AG09309 (cell line): ENCODE results near the genes CYP1A2, ULK3, PPCDC, COMMD4 and NRG4.

GRCh38 chr15:74748795-74749277 lies at the start of gene CYP1A2:
TSS of gene CYP1A2 (plus strand) at chr15:74748845.
- RRBS, result no CpG with 5 or more reads among the region's 5 CpGs

DNA sequence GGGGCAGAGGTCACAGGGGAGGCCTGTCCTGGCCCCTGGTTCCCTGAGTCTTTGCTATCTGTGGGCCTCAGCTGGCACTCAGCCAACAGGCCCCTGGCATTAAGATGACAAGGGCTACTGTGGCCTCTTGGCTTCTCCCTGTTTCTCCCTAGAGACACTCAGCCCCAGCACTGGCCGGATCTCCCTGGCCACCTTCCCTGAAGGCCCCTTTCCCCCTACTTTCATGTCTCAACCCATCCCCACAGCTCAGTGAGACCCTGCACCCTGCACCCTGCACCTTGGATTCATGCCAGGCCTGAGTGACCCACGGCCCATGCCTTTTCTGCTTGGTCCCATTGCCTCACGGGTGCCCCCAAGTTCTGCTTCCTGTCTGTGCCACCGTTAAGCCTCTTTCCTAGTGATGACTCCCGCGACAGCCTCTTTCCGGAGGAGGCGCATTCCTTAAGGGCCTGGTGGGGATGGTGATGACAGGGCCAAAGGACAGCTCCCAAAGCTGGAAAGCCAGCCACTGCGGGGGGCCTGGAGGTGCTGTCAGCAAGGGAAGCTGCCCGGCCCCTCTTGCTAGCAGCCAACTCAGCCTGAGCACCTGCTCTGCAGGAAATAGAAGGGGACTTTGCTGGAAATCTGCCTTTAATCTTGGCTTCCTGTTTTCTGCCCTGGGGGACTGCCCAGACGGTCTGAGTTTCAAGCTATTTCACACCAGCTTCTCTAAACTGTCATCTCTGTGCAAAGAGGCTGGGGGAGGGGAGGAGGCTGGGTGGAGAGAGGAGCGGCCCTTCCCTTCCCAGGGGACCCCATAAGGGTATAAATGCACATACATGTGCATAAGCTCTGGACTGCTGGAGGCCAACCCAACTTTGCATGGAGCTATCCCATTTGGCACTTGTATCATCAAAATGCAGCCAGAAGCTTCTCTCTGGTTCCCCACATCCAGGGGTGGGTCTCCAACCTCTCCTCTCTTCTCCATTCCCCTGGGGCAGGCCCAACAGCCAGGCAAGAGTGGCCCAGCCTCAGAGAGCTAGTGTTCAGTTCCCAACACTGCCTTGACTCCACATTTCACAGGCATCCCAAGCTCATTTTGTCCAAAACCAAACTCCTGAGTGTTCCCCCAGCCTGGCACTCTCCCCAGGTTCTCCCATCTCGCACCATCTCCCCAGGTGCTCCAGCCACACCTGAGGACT lies 4.6 kb upstream of the CSK start:
- RRBS, result no CpG with 5 or more reads among the region's 13 CpGs

GRCh38 chr15:74789921-74790992 lies 8.4 kb downstream of the CSK start:
- RRBS, result no CpG with 5 or more reads among the region's 16 CpGs

- RRBS, result no CpG with 5 or more reads among the region's 35 CpGs
Observed at GRCh38 chr15:74800064-74801315, 12.1 kb upstream of the LMAN1L start.

GRCh38 chr15:74842265-74843436 lies at the start of gene ULK3:
TSS of gene ULK3 (minus strand) at chr15:74843156.
- RRBS, result 2% methylated on average over 55 of the region's 90 CpGs

DNA sequence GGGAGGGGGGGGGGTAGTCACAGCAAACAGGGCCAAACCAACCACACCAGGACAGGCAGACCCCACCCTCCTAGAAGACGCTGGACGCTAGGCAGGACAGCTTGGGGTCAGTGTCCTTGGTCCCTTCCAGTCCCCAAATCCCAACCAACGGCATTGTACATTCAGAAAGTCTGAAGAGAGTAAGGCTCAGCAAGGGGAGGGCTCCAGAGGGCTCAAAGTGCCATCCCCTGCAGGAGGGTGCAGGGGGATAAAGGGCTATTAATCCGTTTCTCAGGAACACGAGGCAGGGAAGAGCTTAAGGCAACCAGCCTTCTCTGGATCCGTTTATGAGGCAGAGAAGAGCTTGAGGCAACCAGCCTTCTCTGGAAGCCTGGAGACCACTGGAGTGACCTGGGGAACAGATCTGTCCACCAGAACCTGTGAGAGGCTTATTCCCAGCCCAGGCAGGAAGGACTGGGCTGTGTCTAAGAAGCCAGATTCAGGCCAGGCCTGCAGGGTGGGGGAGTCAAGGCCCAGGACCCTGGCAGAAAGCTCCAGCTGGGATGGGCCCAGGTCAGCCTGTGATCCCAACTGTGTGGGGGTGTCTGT lies 1.3 kb upstream of the ULK3 start:
- RRBS, result no CpG with 5 or more reads among the region's 6 CpGs

DNA sequence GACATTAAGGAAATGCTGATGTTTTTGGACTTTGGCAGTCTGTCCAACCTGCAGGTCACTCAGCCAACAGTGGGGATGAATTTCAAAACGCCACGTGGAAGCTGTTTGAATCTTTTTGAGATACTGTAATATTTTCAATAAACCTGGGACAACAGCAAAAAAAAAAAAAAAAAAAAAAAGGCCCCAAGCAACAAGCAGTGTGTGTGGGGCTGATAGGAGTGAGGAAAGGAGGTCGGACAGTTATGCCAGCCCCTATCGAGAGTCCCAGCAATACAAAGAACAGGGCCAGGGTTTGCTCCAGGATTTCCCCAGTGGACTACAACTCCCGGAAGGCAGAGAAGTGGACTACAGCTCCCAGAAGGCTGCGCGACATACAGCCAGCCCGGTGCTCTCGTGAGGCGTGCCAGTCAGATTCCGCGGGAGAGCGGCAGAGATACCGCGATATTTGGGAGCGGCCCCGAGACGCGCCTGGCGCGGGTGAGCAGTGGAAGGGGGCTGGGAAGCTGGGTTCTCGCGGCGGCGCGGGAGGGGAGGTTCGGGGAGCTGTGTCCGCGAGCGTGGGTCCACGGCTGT lies at the start of gene PPCDC:
TSS of gene PPCDC (plus strand) at position 441 of the 573 bp plus-strand sequence.
- RRBS, result 2% methylated on average over 4 of the region's 31 CpGs

DNA sequence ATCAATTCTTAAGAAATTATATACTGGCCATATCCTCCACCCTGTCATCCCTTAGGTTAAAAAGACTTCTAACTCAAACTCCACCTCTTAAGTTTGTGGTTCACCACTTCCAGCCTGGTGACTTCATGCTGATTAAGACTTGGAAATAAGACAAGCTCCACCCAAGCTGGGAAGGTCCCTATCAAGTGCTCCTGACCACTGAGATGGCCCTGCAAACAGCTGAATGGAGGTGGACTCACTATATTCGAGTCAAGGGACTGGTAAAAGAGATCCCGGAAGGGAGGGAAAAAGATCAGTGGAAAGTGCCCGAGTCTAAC lies 43.7 kb downstream of the PPCDC start:
- RRBS, result no CpG with 5 or more reads among the region's 3 CpGs

GRCh38 chr15:75071923-75072320 lies 48.5 kb downstream of the PPCDC start:
- RRBS, result no CpG with 5 or more reads among the region's 2 CpGs

DNA sequence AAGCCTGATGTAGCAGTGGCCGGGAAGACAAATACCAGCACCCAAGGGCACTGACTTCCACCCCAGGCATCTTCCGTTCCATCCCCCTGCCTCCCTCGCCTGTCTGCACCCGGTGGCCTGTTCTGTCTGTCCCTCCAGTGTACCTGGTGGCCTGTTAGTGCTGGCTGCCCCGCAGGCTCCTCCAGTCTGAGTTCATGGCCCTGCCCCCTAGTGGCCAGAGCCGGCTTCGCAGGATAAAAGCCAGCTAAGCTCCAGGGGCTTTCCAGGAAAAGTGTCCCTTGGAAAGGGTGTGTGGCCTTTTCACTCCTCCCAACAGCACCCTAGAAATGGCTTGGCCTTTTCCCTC lies 16.5 kb downstream of the GOLGA6D start:
- RRBS, result no CpG with 5 or more reads among the region's 7 CpGs

GRCh38 chr15:75335645-75336485 lies at the start of gene COMMD4:
TSS of gene COMMD4 (plus strand) at chr15:75336063.
- RRBS, result 2% methylated on average over 3 of the region's 45 CpGs

- RRBS, result no CpG with 5 or more reads among the region's 15 CpGs
Observed at GRCh38 chr15:75452455-75452867, 971 bp upstream of the SIN3A start.

DNA sequence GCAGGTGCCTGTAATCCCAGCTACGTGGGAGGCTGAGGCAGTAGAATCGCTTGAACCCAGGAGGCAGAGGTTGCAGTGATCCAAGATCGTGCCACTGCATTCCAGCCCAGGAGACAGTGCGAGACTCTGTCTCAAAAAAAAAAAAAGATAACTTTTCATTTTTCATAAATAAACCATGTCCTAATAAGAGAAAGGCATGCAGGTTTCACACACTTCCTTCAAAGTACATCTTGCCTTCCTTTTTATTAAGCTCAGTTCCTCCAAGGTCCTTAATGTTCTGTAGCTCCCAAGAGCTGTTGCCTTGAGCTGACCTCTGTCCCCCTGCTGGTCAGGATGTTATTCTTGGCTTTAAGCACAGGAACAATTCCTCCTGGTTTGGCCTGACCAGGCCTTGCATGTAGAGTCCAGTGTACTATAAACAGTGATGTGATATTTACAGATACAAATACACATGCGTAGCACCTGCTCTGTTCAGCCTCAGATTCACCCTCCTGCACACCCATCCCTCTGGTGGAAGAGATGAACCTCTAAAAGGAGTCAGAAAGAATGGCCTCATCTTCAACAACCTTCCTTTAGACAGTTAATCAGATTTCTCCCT lies 46.7 kb downstream of the PTPN9 start:
- RRBS, result no CpG with 5 or more reads among the region's 5 CpGs

DNA sequence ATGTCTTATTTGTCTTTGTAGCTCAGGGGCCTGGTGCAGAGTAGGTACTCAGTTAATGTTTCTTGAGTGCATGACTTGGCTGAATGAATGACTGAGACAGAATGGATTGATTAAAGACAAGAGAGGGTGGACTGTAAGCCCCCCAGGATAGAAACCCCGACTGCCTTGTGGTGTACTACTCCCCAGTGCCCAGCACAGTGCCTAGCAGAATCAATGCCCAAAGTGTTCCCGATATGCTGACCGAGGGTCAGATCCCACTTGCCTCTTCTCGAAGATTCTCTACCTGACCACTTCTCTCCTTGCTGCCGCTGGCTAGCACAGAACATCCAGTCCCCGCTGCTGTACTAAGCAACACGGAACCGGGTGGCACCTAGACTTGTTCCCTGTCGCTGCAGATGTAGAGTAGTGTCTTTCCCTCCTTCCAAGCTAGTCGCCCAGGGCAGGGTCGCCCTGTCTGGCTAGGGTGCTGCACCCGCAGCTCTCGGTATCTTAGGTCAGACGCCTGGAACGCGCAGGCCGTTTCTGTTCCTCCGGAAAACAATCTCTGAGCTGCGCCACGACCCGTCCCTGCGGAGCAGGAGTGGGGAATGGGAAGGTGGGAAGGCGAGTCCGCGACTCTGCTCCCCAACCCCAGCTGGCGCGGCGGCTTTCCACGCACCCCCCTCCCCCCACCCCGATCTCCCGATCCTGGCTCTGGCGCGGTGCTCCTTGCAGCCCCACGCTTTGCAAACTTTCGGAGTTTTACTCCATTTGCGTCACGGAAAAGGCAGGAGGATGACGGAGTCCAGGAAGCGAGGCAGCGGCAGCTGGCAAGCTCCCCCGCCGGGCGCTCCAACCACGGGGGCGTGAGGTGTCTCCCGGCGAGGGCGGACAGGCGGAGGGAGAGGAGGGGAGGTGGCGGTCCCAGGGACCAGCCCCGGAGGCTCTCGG lies 756 bp upstream of the SNX33 start:
- RRBS, result 2% methylated on average over 6 of the region's 52 CpGs

DNA sequence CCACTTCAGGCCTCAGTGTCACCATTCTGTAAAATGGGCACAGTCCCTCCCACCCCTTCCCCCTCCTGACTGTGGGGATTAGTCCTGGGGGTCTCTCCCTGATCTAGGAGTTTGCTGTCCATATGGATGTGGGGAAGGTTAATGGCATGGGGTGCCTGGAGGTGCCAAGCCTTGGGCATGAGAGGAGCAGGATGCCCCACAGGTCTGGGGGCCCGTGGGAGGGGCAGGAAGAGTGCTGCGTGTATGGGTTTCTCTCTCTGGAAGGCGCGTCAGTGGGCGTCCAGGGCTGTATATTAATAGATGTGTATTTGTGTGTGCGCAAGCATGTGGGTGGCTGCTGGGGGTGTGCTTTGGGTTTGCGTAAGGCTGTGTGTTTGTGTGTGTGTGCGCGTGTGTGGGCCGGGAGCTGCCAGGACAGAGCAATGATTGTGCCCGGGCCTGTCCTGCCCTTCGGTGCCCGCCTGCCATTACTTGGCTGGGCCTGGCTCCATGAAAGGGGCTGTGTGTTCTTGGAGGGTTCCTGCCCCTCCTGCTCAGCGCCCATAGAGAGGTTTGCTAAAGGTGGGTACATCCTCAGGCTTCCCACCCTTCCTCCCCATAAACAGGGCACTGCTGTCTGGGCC lies 16.4 kb downstream of the CSPG4 start:
- RRBS, result no CpG with 5 or more reads among the region's 14 CpGs

- RRBS, result no CpG with 5 or more reads among the region's 10 CpGs
Observed at GRCh38 chr15:75713294-75713954, 776 bp upstream of the CSPG4 start.

DNA sequence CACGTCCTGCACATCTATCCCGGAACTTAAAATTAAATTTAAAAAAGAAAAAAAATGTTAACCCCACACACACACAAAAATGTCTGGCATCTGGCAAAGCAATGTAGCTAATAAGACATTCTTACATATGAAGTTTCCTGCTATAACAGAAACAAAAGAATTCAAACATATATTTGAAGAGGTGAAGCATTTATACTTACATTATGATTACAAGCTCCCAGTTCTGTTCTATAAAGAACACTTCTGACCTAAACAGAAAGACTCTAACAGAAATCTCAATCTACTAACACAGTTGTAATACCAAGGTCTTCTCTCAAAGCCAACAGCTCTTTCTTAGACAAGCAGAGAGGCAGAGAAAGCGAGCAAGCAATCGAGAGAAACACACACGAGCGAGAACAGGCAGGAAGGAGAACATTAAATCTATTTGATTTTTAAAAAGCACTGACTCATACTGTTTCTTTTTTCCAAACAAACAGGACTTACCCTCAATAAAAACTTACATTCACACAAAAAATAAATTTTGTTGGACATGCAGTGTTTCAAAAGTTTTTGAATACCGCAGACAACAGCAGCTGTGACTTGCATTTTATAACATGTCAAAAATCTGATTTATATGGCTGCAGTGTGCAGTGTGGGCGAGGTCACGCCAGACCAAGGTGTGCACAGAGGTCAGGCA lies at the start of gene NRG4:
TSS of gene NRG4 (minus strand) at position 606 of the 676 bp plus-strand sequence.
- RRBS, result no CpG with 5 or more reads among the region's 9 CpGs

- RRBS, result no CpG with 5 or more reads among the region's 11 CpGs
Observed at GRCh38 chr15:76161177-76161619, 101.4 kb downstream of the TMEM266 start.

GRCh38 chr15:76196112-76196877 lies 115.0 kb downstream of the ETFA start:
- RRBS, result no CpG with 5 or more reads among the region's 10 CpGs

DNA sequence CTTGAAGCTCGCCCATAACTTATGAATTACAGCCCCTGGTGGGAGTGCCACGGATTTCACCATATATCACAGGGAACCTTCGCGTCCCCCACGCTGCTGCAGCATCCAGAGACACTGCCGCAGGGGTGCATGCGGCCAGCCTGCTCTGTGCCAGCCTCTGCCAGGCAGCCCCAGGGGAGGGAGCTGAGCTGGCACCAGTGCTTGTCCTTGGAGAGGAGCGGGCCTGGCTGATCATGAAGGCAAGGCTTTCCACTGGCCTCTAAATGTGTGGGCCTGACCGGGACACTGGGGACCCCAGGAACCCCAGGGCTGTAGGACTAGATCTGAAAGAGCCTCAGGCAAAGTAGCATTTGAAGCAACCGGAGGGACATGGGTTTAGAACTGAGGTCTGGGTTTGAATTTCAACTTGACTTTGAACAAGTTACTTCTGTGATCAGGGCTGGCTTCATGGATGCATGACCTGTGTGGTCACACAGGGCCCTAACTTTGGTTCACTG lies 114.3 kb downstream of the ETFA start:
- RRBS, result 86% methylated on average over 2 of the region's 10 CpGs